Kidney (tissue), 2 donors: ENCODE data around the gene ASB14.

DNA sequence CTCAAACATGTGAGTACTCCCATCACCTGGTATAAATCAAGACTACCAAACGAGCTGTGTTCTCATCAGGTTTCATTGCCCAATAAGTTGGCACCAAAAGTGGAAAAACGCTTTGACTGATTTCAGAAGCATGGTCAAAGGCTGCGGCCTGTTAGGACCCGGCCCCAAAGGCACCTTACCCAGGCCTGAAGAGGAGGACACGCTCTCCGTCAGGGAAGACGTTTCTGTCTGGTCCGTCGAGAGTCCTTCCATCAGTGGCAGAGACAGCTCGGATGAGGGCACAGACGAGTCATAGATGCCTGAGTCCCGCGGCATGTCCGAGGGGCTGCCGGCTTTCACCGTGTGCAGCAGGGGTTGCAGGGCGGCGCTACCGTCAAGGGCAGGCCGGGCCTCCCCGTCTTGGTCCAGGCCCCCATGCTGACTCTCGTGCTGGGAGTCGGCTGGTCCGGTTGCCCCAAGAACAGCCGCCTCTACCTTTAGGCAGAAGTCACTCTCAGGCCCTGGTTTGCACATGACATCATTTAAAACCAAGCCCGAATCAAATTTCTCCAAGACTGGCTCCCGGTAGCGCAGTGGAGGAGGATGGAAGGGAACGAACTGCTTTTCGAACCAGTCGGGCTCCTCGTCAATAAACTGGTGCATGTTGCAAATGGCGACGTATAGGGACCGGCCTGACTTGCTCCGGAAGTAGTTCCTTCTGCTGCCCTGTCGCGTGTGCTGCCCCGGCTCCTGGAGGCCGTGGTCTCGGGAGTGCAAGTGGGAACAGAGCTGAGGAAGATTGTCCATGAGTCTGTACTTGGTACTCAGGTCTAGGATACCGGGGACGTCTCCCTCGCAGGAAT, 37.2 kb downstream of the SPATA12 start:
- PRO-cap = no peak
- RRBS = 96% methylated on average over 20 of the region's 44 CpGs

DNA sequence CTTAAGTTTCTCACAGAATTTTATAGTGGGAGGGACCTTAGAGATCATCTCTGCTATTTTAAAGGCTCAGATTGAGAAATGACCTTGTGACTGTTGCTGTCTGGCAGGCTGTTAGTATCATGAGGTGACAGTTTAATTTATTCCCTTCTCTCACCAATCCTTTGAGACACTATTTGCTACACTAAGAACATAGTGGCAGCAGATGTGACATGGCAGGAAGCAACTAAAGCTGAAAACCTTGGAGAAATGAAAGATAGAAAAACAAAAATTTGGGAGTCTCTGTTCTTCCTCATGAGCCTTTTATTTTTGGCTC, 24.9 kb downstream of the APPL1 start:
- PRO-cap = no peak

GRCh38 chr3:57260579-57260853, 32.0 kb downstream of the ASB14 start:
- PRO-cap = no peak
- RRBS = no CpG with 5 or more reads among the region's 3 CpGs

GRCh38 chr3:57292424-57292890, at the start of gene ASB14:
TSS of gene ASB14 (minus strand) at chr3:57292685.
- PRO-cap = no peak

DNA sequence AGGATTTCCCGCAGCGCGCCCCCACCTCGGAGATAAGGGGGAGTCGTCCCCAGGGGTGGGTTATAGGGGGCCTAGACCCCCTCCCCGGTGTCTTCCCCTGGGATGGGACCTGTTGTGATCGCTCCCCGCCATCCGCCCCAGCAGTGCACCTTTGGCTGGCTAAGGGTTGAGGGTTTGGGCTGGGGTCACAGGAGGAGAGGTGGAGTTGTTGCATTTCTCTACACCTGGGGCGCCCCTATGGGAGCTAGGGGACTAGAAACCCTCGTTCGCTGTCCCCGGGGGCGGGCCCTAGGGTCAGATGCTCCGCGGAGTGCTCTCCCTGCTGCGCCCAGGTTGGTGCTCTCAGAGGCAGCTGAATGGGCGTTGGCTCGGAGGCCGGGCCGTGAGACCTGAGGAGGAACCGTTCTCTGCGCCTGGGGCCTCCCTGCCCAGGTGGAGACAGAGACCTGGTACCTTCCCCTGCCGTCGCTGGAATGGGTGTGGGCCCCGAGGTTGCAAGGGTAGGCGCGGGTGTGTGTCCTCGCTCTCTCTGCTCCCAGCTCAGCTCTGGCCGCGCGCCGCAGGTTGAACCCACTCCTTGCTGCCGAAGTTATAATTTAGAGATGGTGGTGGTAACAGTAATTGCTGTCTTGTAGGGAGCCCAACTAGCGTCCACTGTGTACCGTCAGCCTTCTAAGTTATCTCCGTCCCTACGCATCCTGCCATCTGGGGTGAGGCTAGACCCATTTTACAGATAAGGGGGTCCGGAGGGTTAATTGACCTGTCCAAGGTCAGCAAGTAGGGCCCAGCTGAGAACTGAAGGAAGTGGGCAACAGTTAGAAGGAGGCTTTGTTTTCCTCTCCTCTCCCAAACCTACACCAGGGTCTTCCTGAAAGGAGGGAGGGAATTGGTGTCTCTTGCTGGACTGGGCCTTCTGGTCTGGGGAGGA, 974 bp downstream of the FLNB start:
- PRO-cap = unidirectional peak, plus-strand start at position 363 of the sequence; unidirectional peak, minus-strand start at position 548 of the sequence
- RRBS = 1% methylated on average over 7 of the region's 39 CpGs

GRCh38 chr3:58014074-58014593, 5.9 kb downstream of the FLNB start:
- PRO-cap = no peak
- RRBS = no CpG with 5 or more reads among the region's 10 CpGs

DNA sequence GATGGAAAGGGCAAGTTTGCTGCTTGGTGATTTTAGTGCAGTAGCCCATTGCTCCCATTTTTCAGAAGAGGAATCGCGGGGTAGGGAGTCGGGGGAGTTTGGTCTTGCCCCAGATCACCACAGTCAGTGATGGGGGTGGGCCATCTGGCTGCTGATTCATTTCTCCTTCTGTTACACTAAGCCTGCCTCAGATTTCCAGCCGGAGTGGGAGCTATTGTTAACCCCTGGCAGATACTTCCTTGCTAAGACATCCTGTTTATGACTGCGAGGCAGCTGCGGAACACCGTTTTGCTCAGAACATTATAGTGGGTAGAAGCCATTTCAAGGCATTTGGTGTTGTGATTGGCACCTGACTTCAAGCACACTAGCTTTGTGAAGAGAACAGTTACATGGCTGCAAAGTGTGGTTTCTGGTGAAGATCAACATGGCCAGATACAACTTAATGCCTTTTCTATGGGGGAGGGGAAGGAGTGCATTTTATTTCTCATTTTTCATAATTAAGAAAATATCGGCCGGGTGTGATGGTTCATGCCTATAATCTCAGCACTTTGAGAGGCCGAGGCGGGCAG, 73.8 kb downstream of the FLNB start:
- PRO-cap = no peak
- RRBS = no CpG with 5 or more reads among the region's 11 CpGs

- PRO-cap = no peak
- RRBS = no CpG with 5 or more reads among the region's 2 CpGs
These were observed 93.4 kb downstream of the FLNB start for GRCh38 chr3:58101665-58102036.

DNA sequence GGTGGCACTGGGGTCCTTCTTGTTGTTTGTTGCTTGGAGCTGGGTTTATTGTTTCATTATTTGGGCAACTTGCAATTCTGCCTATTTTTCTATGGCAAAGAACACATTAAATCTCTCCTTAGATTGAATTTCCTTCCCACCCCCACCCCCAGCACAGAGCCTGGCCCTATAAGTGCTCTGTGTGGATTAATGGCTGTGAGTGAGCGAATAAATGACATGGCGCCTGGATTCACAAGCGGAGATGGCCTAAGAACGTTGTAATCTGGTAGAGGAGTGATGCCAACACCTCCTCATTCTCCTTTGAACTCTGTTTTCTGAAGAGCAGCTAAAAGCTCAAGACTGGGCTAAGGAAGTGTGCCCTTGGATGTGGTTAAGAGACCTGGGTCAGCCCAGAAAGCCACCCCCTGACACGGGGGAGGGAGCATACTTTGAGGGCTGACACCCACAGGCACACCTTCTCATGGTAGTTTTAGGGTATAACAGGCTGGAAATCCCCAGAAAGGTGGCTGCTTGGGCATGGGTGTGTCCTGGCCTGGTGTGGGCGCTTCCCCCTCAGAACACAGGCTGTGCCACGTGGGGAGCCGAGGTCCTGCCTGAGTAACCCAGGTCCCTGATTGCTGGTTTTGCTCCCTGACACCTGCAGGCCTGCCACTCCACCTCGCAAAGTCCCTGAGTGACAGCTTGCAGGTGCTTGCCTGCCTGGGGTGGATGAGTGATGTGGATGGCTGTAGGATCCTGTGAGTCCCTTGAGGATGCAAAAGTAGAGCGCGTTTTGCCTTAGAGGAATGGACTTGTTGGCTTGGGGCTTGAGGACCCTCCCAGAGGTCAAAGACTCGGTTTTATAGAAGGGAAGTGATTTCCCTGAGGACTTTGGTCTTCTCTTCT, 94.7 kb downstream of the DNASE1L3 start:
- PRO-cap = no peak
- RRBS = no CpG with 5 or more reads among the region's 12 CpGs

GRCh38 chr3:58150042-58150764, 60.6 kb downstream of the DNASE1L3 start:
- PRO-cap = no peak
- RRBS = no CpG with 5 or more reads among the region's 15 CpGs

GRCh38 chr3:58193301-58193724, 17.5 kb downstream of the DNASE1L3 start:
- PRO-cap = no peak
- RRBS = no CpG with 5 or more reads among the region's 4 CpGs

- PRO-cap = no peak
- RRBS = no CpG with 5 or more reads among the region's 10 CpGs
These were observed 9.8 kb downstream of the DNASE1L3 start for GRCh38 chr3:58200978-58201351.

DNA sequence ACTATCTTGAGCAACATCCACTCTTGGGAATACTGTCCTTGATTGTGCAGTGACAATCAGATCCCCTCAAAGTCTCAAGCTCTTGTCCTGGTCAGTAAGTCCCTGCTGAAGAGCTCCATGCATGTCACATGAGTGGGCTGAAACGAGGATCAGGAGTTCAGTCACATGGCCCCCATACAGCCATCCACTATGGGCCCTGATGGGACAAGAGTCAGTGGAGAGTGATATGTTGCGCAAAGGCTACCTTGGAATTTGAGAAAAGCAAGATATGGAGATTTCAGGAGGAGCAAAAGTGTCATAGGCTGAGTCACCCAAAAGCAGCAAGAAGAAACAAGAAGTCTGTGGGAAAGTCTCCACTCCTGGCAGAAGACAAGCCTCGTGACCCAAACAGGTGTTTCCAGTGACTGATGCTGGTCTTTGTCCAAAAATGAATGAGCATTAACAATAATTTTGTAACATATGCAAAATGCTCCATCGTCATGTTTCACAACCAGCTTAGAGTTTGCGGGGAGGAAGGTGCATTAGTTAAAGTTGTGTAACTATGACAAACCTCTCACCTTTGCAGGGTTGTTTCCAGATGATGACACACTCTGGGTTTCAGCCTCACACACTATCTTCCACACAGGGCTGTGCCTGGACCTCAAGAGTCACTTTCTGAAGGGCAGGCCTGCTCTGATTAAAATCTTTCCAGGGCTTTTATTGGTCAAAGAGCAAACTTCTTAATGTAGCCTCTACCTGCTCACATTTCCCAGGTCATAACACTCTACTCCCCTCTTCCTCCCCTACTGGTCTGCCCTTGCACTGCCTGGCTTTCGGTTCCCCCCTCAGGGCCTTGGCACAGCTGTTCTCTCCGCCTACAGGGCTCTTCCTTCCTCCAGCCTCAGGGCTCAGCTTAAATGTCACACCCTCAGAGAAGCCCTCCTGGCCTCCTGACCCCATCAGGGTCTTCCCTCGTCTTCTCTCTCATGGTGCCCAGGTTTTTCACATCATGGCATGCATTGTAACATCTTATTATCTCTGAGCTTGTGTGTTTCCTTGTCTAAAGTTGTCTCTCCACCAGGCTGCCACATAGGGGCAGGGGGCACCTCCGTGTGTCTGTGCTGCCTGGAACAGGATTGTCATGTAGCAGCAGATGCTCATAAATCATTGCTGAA, 4.0 kb upstream of the DNASE1L3 start:
- PRO-cap = no peak
- RRBS = no CpG with 5 or more reads among the region's 9 CpGs

DNA sequence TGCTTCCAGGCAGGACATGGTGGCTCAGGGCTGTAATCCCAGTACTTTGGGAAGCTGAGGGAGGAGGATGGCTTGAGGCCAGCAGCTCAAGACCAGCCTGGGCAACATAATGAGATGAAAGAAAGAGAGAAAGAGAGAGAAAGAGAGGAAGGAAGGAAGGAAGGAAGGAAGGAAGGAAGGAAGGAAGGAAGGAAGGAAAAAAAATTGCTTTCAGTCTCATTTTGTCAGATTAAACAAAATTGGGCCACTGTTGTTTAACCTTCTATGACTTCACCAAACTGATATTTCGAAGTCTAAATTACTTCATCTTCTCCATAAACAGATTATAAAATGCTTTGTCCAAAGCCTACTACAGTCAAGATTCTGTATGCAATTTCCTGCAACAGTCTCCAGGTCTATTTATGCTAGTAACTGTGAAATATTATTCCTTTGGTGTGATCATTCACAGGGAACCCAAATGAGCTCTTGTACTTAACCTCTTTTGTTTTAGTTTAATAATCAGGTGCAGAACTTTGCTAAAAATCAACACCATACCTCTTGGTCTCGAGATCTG, 6.5 kb upstream of the ABHD6 start:
- PRO-cap = no peak
- RRBS = no CpG with 5 or more reads among the region's 2 CpGs

- PRO-cap = no peak
- RRBS = no CpG with 5 or more reads among the region's 5 CpGs
These were observed 12.0 kb downstream of the PXK start for GRCh38 chr3:58344693-58345113.

GRCh38 chr3:58521000-58521537, 15.9 kb downstream of the ACOX2 start:
- PRO-cap = no peak
- RRBS = no CpG with 5 or more reads among the region's 6 CpGs

DNA sequence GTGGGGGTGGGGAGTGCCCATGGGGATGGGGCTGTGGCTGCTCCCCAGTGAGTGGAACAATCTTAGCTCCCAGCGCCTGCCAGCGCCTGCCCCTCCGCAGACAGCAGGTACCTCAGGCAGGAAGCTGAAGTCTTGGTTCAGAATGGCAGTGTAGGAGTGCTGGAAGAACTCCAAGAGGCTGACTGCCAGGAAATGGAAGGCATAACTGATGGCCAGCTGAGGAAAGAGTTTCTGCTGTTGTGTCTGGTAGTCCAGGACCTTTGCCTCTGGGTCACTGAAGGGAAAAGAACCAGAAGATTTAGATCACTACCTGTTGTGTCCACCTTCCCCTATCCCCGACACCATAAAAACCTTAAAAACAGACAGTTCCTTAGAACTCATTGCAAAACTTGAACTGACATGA, 8.3 kb downstream of the ACOX2 start:
- PRO-cap = unidirectional peak, minus-strand start at position 102 of the sequence
- RRBS = no CpG with 5 or more reads among the region's 4 CpGs

GRCh38 chr3:58624673-58625065, 41.9 kb downstream of the FAM3D start:
- PRO-cap = no peak
- RRBS = no CpG with 5 or more reads among the region's 2 CpGs

DNA sequence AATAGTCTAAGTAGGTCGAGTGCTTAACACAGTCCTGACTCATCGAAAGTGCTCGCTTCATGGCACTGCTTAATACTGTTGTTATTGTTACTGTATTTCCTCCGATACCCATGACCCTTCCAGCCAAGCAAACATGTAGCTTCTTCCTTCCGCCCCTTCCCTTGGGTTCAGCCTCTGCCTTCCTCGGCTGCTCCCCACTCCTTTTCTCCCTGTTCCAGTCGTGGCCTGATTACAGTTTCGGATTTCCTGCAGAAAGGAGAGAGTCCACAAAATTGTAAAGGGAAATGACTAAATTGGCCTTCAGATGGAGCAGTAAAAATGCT, 37.8 kb downstream of the FAM3D start:
- PRO-cap = no peak
- RRBS = no CpG with 5 or more reads among the region's 8 CpGs

DNA sequence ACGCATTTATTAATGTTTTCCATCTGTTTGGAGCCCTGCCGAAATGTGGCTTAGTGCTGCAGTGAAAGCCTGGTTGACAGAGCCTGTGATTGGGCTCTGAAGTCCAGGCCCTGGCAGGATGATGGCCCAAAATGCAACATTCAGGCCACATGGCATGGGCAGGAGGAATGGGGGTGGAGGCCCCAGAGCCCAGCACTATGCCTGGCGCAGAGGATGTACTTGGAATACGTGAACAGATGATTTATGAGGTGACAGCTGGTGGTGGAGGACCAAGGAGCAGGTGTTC, 37.4 kb downstream of the FAM3D start:
- PRO-cap = no peak
- RRBS = no CpG with 5 or more reads among the region's 4 CpGs